Transverse colon (tissue), 4 donors: ENCODE measurements around a stretch of chr2.

- PRO-cap = bidirectional peak, plus-strand start at chr2:218397059, minus-strand start at chr2:218396930
- RAMPAGE, long total RNA, 4 experiments = start-site peak on the plus strand in 1 of 4 experiments, at chr2:218396761-218397277 at its widest, 7 reads per replicate
These were observed 2.9 kb upstream of the CTDSP1 start for GRCh38 chr2:218396797-218397210.

- PRO-cap = no peak
- RAMPAGE, long total RNA, 4 experiments = start-site peak on the minus strand in 1 of 4 experiments, at chr2:218549810-218549819 at its widest, 6 reads per replicate
These were observed 18.5 kb downstream of the USP37 start for GRCh38 chr2:218549549-218550056.

GRCh38 chr2:218665673-218666415, 6.0 kb downstream of the RNF25 start:
- PRO-cap = no peak
- RAMPAGE, long total RNA, 4 experiments = no peak in any of the 4 experiments

DNA sequence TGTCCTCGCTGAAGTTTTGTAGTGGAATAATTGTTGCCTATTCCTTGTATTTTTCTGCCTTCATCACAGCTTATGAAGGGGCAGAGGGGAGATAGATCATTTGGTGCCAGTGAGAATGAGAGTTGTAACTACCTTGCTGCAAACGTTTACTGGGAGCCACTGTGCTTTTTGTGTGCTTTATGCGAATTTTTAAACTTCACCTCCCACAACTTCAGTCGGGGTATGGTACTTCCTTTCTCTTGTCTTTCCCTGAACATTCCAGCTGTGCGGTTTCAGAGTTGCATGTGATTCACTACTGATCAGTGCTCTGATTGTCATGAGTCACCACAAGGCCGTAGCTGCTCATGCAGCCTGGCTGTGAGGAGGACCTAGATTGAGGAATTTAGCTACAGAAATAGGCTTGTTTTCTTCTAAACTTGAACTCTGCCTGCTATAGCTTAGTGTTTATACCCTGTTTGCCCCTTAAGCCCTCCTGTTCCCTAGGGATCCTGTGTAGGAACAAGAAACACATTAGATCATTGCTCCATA, 20.9 kb downstream of the TTLL4 start:
- PRO-cap = bidirectional peak, plus-strand start at position 329 of the sequence, minus-strand start at position 251 of the sequence
- RAMPAGE, long total RNA, 4 experiments = no peak in any of the 4 experiments

DNA sequence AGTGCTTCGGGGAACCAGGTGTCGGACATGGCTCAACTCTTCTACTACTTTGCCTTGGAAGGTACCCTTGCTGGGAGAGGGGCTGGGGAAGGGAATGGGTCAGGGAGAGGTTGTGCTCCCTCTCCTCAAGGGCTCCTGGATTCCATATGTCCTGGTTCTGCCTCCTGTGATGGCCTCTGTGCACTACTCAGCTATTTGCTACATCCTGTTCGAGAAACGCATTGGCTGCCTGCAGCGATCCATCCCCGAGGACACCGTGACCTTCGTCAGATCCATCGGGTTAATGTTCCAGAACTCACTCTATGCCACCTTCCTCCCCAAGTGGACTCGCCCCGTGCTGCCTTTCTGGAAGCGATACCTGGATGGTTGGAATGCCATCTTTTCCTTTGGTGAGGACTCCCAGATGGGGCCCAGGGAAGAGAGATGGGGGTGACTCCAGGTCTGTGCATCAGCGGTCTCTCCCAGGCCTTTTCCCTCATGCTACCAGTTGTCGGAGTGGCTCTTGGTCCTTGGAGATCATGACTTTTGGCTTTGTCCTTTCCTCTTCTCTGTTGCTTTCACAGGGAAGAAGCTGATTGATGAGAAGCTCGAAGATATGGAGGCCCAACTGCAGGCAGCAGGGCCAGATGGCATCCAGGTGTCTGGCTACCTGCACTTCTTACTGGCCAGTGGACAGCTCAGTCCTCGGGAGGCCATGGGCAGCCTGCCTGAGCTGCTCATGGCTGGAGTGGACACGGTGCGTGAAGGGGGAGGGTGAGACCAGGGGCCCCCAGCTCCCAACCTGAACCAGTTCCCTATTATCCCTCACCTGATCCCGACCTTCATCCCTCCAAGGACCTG, 30.6 kb downstream of the CYP27A1 start:
- PRO-cap = no peak
- RAMPAGE, long total RNA, 4 experiments = start-site peak on the plus strand in 1 of 4 experiments, centred at position 650 of the sequence, 6 reads per replicate

GRCh38 chr2:218908760-218909783, 28.4 kb downstream of the WNT10A start:
- PRO-cap = bidirectional peak, plus-strand start at chr2:218909160, minus-strand start at chr2:218909025
- RAMPAGE, long total RNA, 4 experiments = no peak in any of the 4 experiments

GRCh38 chr2:219177548-219177981, 510 bp upstream of the RETREG2 start:
- PRO-cap = bidirectional peak, plus-strand start at chr2:219177887, minus-strand start at chr2:219177821
- RAMPAGE, long total RNA, 4 experiments = start-site peak on the plus strand in 1 of 4 experiments, at chr2:219177901-219177943 at its widest, 22 reads per replicate

GRCh38 chr2:219200458-219201288, 5.9 kb upstream of the ZFAND2B start:
- PRO-cap = no peak
- RAMPAGE, long total RNA, 4 experiments = no peak in any of the 4 experiments

DNA sequence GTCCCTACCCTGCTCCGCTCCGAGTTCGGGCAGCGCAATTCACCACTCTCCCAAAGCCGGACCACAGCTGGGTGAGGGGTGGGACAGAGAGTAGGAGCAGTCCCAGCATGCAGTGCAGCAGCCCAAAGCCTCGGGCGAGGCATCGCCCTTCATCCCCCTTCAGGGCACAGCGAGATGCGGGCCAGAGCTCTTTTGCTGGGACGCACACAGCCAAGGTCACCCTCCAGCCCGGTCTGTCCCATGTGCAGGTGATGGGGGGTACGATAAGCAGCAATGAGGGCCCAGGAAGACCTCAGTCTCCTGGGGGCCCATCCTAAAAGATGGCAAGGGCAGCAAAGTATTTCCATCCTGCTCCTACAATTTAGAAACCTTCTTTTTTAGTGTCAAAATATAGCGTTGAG, 667 bp upstream of the ABCB6 start:
- PRO-cap = no peak
- RAMPAGE, long total RNA, 4 experiments = no peak in any of the 4 experiments

GRCh38 chr2:219266259-219266642, 12.5 kb upstream of the TUBA4A start:
- PRO-cap = no peak
- RAMPAGE, long total RNA, 4 experiments = no peak in any of the 4 experiments

DNA sequence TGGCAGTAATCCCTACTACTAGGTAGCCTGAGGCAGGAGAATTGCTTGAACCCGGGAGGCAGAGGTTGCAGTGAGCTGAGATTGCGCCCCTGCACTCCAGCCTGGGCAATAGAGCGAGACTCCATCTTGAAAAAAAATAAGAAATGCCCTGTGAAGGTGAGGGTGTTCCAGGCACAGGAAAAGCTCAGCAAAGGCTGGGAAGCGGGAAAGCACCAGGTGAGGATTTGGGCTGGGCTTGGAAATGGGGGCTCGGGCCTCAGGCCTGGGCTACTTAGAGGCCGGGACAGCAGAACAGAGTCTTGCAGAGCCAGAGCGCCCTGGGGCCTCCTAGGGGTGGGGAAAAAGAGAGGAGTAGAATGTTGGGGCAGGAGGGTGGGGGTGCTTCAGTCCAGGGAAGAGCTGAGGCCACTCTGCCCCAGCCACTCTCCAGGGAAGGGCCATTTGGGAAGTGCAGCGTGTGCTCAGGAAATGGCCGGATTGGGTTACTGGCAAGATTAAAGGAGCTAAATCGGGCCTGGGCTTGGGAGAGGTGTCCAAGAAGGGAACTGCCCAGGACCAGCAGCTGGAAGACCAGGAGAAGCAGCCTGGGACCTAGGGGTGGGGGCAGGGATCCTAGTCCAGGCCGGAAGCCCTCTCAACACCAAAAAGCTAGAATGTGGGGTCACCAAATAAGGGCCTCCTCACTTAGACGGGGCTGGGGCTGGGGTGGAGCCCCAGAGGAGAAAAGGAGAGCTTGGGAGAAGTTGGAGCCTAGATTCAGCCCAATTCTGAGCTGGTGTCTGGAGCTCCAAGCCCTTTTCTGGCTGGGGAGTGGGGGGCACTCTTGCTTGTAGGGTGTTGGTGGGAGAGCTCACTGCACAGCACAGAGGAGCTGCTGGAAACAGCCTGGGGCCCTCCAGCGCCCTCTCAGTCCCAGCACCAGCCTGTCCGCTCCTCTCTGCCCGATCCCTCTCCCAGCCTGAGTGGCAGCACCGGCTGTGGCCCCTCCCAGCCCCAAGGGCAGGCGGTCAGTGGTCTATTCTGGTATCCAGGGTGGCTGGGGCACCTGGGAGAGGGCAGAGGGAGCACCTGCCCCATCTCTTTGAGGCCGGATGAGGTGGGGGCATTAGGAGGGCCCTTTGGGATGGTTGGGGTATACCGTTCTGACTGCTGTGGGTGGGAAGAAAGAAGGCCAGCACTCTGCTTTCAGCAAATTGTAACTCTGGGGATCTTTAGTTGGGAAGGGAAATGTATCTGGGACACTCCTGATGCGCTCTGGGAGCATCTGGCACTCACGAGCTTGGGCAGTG, 13.5 kb upstream of the DES start:
- PRO-cap = unidirectional peak, plus-strand start at position 716 of the sequence
- RAMPAGE, long total RNA, 4 experiments = no peak in any of the 4 experiments

DNA sequence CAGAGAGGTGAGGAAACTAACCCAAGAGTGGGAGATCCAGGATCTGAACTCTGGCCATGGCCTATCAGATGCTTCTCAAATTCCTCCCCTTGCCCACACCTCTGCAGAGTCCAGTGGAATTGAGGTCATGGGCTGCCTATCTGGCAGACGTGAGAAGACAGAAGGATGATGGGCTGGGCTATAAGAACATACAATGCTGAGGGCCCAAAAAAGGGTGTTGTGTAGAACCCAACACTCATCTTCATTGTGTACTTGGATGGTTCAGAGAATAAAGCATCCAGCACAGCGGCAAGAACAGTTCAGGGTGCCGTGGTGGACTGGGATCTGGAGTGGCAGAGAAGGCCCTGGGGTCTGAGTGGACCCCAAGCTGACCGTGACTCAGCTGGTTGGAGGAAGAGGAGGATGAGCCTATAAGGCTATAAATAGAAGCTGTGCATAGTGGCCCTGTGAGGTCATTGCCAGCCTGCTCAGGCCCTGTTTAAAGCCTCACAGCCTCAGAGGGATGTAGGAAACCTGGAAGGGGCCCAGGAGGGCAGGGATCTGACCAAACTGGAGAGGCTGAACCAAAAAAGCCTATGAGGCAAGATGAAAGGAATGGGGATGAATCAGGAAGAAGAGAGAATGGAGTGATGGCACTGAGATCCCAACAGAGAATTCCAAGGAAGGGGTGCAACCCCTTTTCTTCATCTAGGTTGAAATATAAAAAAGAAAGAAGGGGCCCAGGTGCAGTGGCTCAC, 11.4 kb upstream of the DES start:
- PRO-cap = no peak
- RAMPAGE, long total RNA, 4 experiments = no peak in any of the 4 experiments

- PRO-cap = no peak
- RAMPAGE, long total RNA, 4 experiments = no peak in any of the 4 experiments
These were observed 725 bp upstream of the DES start for GRCh38 chr2:219417350-219417953.

DNA sequence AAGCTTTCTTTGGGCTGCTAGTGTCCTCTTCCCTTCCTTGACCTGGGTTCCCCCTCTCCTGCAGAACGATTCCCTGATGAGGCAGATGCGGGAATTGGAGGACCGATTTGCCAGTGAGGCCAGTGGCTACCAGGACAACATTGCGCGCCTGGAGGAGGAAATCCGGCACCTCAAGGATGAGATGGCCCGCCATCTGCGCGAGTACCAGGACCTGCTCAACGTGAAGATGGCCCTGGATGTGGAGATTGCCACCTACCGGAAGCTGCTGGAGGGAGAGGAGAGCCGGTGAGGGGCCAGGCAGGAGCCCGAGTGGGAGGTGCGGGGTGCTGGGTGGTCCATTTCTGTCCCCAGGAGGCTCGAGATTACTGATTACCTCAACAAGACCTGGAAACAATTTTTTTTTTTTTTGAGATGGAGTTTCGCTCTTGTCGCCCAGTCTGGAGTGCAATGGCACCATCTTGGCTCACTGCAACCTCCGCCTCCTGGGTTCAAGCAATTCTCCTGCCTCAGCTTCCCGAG, 3.2 kb downstream of the DES start:
- PRO-cap = no peak
- RAMPAGE, long total RNA, 4 experiments = no peak in any of the 4 experiments

DNA sequence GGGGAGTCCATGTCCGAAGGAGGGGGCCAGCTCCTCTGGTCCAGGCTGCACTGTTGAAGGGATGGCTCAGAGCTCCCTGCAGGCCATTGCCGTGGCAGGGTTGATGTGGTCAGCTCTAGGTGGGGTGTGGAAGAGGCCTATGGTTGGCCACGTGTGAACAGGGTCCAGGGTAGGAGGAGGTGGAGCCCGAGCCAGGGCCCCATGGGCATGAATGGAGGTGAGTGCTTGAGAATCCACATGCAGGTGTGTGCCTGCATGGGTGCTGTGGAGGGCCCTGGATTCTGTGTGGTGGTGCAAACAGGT, 1.1 kb downstream of the SPEG start:
- PRO-cap = no peak
- RAMPAGE, long total RNA, 4 experiments = no peak in any of the 4 experiments

DNA sequence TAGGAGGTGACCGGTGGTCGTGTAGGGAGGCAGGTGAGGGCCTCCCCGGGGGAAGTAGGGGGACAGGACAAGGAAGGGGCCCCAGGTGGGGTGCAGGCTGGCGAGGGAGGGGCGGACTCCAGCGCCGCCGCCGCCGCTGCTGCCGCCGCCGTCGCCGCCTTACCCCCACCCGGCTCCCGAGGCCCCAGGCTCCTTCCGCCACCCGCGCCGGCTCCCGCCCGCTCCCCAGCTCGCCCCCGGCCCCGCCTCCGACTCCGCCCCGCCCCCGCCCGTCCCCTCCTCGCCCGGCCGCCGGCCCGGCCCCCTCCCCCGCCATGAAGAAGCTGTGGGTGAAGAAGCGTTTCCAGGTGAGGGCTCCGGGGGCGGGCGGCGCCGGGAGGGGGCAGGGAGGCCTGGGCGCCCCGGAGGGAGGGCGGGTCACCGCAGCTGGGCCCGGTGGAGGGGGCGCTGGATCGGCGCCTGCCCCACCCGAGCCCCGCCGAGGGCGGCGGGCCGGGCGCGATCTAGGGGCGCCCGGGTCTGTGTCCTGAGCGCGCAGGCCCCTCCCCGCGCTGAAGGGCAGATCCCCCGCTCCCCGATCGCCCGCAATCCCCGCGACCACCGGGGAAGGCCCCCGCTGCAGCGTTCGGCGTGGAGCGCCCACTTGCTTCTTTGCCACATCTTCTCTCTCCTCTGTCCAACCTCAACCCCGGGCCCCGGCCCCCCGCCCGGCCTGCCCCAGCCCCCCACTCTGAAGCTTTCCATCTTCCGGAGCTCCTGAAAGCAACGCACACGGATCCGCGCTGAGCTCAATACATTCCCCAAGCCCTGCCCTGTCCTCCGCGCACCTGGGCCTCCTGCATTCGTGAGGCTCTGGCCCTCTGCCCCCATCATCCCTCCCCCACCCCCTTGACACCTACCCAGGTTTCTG, 7.3 kb downstream of the SPEG start:
- PRO-cap = bidirectional peak, plus-strand start at position 317 of the sequence, minus-strand start at position 224 of the sequence
- RAMPAGE, long total RNA, 4 experiments = start-site peak on the plus strand in 3 of 4 experiments, centred at positions 308 to 317 of the sequence, 35 to 156 reads per replicate

GRCh38 chr2:219442647-219443444, 8.2 kb downstream of the SPEG start:
- PRO-cap = no peak
- RAMPAGE, long total RNA, 4 experiments = no peak in any of the 4 experiments

DNA sequence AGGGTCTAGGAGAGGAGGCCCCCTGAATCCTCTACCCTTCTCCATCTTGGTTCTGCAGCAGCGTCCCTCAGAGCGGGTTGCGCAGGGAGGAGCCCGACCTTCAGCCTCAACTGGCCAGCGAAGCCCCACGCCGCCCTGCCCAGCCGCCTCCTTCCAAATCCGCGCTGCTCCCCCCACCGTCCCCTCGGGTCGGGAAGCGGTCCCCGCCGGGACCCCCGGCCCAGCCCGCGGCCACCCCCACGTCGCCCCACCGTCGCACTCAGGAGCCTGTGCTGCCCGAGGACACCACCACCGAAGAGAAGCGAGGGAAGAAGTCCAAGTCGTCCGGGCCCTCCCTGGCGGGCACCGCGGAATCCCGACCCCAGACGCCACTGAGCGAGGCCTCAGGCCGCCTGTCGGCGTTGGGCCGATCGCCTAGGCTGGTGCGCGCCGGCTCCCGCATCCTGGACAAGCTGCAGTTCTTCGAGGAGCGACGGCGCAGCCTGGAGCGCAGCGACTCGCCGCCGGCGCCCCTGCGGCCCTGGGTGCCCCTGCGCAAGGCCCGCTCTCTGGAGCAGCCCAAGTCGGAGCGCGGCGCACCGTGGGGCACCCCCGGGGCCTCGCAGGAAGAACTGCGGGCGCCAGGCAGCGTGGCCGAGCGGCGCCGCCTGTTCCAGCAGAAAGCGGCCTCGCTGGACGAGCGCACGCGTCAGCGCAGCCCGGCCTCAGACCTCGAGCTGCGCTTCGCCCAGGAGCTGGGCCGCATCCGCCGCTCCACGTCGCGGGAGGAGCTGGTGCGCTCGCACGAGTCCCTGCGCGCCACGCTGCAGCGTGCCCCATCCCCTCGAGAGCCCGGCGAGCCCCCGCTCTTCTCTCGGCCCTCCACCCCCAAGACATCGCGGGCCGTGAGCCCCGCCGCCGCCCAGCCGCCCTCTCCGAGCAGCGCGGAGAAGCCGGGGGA, 13.5 kb downstream of the SPEG start:
- PRO-cap = no peak
- RAMPAGE, long total RNA, 4 experiments = no peak in any of the 4 experiments

DNA sequence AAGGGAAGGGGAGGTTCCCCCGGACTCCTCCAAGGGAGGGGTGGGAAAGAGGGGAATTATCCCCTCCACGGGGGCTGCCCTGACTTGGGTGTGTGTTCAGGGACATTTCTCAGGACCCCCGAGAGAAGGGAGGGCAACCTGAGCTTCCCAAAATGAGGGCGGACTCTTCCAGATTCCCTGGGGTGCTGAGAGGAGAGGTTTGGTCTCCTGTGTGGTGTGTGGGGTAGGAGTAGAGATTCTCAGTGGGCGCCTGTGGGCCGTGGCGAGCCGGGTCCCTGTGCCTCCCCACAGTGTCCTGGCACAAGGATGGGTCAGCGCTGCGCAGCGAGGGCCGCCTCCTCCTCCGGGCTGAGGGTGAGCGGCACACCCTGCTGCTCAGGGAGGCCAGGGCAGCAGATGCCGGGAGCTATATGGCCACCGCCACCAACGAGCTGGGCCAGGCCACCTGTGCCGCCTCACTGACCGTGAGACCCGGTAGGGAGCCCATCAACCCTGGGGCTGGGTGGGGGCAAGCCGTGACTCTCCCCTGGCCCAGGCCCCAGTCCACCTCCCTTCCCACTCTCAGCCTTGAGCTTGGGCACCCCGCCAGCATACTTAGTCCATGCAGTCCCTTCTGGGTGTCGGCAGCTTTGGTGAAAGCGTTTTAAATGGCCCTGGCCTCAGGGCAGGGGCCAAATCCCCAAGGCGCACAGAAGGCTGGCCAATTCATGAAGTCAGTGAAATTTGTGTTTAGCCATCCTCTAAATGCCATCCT, 16.9 kb downstream of the SPEG start:
- PRO-cap = no peak
- RAMPAGE, long total RNA, 4 experiments = no peak in any of the 4 experiments

- PRO-cap = no peak
- RAMPAGE, long total RNA, 4 experiments = no peak in any of the 4 experiments
These were observed 11.2 kb upstream of the SPEGNB start for GRCh38 chr2:219484549-219485405.